Kidney (tissue), 2 donors: ENCODE data around the gene P2RY8.

- PRO-cap, result no peak
- RRBS, result no CpG with 5 or more reads among the region's 24 CpGs
Observed at GRCh38 chrX:308966-309564, 9.5 kb downstream of the GTPBP6 start.

DNA sequence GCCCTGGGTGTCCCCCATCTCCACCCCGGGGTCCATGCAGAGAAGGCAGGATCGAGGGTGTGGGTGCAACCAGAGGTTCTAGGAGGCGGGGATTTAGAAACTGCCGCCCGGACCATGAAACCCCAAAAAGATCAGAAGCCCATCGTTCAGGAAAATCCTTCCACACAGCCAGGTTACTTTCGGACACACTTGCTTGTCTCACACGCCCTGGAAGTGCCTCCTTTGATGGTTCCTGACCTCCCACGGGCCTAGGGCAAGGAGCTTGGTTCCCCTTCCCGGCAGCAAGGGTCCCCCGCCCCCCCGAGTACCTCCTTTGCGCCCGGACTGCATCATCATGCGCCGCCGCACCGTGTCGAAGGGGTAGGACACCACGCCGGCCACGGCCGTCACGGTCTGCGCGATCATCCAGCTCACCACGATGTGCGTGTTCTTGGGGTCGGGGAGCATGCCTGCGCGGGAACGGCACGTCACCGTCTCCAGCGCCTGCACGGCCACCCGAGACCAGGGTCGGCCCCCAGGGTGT is 4.9 kb downstream of the SLC25A6 start:
- PRO-cap, result no peak
- RRBS, result 97% methylated on average over 17 of the region's 38 CpGs

DNA sequence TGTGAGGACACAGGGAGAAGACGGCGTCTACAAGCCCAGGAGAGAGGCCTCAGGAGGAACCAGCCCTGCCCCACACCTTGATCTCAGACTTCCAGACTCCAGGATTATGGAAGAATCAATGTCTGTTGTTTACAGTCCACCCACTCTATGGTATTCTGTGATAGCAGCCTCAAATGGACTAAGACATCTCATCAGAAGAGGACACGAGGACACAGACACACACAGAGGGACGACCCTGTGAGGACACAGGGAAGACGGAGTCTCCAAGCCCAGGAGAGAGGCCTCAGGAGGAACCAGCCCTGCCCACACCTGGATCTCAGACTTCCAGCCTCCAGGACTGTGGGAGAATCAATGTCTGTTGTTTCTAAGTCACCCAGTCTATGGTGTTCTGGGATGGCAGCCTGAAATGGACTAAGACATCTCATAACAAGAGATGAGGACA is 3.7 kb downstream of the SLC25A6 start:
- PRO-cap, result no peak
- RRBS, result no CpG with 5 or more reads among the region's 5 CpGs

DNA sequence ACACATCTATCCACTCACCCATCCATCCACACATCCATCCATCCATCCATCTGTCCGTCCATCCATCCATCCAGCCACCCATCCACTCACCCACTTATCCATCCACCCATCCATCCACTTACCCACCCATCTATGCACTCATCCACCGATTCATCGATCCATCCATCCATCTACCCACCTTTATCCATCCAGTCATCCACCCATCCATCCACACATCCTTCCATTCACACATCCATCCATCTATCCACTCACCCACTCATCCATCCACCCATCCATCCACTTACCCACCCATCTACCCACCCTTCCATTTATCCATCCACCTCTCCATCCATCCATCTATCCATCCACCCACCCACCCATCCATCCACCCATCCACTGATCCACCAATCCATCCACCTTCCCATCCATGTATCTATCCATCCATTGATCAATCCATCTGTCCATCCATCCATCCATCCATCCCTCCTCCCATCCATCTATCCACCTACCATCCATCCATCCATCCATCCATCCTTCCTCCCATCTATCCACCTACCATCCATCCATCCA is 28.1 kb downstream of the ASMTL start:
- PRO-cap, result no peak
- RRBS, result no CpG with 5 or more reads among the region's 3 CpGs

GRCh38 chrX:1427669-1428320 is 24.9 kb downstream of the ASMTL start:
- PRO-cap, result no peak
- RRBS, result 95% methylated on average over 4 of the region's 40 CpGs

- PRO-cap, result no peak
- RRBS, result 25% methylated on average over 21 of the region's 60 CpGs
Observed at GRCh38 chrX:1464704-1465870, 12.4 kb upstream of the ASMTL start.

DNA sequence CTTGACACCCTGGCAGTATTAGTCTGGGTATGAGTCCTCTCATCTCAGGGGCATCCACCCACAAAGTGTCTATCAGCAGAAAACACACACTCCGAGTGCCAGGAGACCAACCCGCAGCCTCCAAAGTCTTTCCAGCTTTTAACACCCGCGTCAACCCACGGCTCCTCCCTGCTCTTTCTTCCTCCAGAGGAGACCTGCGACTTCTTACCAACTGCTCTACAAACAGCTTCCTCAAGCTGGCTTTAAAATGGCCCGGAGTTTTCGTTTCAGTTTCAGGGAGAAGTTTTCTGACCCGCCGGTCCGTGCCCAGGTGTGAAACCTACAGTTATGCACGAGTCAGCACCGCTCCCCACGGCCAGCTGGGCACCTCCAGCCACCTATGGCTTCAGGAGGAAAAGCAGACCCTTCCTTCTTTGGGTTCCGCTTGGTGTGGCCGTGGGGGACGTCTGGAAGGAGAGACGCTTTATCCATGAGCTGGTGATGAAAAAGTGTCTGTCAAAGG is 14.4 kb upstream of the ASMTL start:
- PRO-cap, result unidirectional peak, minus-strand start at position 218 of the sequence
- RRBS, result no CpG with 5 or more reads among the region's 18 CpGs

DNA sequence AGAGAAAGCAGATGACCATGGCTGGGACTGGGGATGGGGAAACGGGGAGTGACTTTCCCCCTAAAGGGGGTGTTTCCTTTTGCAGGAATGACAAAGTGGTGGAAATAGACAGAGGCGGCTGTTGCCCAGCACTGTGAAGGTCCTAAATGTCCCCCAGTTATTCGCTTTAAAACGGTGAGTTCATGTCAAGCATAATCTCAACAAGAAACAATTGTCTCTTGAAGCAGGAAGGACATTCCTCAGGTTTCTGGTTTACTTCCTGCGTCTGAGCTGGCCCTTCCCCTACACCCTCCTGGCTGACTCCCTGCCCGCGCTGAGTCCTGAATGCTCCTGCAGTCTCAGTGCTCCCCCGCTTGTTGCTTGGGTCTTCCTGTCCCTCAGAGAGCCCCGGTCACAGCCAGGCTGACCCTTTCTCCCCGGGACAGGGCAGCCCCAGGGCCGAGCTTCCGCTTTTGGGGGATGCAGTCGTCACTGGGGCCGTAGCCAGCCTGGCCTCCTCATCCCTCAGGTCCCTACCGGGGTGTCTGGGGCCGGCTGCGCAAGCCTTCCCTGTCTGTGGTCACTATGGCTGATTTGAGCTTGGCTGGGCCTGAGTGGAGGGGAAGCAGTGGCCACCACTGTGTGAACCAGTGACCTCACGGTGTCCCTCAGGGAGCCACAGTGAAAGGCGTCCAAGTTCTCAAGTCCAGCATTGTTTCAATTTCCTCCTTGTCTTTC is 34.0 kb upstream of the ASMTL start:
- PRO-cap, result no peak
- RRBS, result 71% methylated on average over 4 of the region's 19 CpGs

- PRO-cap, result no peak
- RRBS, result no CpG with 5 or more reads among the region's 19 CpGs
Observed at GRCh38 chrX:1500751-1501587, 36.0 kb downstream of the P2RY8 start.

- PRO-cap, result no peak
- RRBS, result 85% methylated on average over 14 of the region's 40 CpGs
Observed at GRCh38 chrX:1507310-1508113, 29.5 kb downstream of the P2RY8 start.

DNA sequence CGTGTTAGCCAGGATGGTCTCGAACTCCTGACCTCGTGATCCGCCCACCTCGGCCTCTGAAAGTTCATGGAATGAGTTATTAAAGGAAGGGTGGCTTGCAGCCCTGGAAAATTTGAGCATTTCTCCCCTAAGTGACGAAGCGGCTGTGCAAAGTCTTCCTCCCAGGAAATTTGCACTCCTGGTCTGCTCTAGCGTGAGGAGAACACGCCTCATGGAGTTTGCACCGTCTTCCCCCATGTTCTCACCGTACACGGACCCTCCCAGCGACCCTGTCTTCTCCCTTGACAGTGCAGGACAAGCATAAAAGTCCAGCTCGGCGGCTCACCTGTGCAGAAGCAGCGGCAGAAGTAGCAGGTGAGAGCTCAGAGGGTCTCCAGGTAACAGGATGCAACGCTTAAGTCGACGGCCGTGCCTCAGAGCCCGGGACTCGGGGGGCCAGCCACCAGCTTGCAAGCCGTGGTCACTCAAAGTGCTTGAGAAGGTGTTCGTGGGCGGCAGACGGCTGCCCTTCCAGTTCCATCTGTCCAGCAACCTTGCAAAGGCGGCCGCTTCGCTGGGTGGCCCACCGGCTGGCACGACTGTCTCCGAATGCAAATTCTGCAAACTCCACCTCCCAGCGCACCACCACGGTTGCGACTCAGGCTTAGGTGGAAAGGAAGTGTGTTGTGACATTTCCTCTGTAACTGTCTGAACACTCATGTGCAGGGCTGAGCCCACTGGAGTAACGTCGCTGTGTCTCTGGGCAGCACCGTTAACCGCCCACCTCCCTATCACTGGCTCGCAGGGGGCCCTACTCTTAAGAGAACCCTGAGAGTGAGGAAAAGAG is at the start of gene P2RY8:
Gene P2RY8, minus strand, starts transcription at position 590 of the 826 bp plus-strand sequence.
- PRO-cap, result bidirectional peak, plus-strand start at position 672 of the sequence, minus-strand start at position 590 of the sequence
- RRBS, result 60% methylated on average over 1 of the region's 40 CpGs

- PRO-cap, result no peak
- RRBS, result no CpG with 5 or more reads among the region's 7 CpGs
Observed at GRCh38 chrX:1661025-1661375, 46.1 kb downstream of the ASMT start.

- PRO-cap, result no peak
- RRBS, result no CpG with 5 or more reads among the region's 8 CpGs
Observed at GRCh38 chrX:2318939-2319386, 181.8 kb downstream of the DHRSX start.

GRCh38 chrX:2324900-2325930 is 175.6 kb downstream of the DHRSX start:
- PRO-cap, result bidirectional peak, plus-strand start at chrX:2325409, minus-strand start at chrX:2325185
- RRBS, result no CpG with 5 or more reads among the region's 39 CpGs

DNA sequence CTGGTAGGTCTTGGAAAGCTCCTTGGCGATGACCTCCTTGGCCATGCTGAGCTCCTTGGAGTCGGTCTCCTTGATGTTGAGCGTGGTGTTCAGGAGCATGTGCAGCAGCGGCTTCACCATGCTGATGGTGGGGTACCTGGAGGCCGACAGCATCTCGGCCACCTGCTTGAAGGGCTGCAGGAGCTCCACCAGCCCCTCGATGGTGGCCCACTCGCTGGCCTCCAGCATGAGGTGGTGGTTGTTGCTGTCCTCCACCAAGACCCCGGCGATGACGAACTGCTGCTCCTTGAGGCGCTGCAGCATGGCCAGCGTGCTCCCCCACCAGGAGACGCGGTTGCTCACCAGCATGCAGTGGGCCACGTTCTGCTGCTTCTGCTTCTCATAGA is 11.4 kb downstream of the DHRSX start:
- PRO-cap, result no peak
- RRBS, result no CpG with 5 or more reads among the region's 16 CpGs

DNA sequence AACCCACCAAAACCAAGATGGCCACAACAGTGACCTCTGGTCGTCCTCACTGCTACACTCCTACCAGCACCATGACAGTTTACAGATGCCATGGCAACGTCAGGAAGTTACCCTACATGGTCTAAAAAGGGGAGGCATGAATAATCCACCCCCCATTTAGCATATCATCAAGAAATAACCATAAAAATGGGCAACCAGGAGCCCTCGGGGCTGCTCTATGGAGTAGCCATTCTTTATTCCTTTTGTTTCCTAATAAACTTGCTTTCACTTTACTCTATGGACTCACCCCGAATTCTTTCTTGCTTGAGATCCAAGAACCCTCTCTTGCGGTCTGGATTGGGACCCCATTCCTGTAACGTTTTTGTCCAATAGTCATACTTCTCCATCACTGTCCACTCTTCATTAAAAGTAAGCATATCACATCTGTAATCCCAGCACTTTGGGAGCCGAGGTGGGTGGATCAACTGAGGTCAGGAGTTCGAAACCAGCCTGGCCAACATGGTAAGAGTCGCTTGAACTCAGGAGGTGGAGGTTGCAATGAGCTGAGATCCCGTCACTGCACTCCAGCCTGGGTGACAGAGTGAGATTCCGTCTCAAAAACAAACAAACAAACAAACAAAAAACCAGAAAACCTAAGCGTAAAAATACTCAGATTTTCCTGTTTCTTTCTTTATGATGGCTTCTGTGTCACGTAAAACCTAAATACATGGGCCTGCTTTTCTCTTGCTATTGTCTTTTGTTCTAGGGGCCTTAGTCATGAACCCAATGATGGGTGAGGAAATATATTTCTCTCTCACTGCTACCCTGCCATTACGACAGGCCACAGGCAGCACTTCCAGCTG is 86.2 kb upstream of the CD99 start:
- PRO-cap, result no peak
- RRBS, result no CpG with 5 or more reads among the region's 14 CpGs

DNA sequence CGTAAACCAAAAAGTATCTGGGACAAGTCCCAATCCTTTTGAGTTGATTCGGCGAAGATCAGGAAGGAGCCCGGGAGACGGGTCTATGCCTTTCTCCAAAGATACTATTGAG is 81.5 kb upstream of the CD99 start:
- PRO-cap, result no peak
- RRBS, result no CpG with 5 or more reads among the region's 5 CpGs

GRCh38 chrX:2610829-2611082 is 80.3 kb upstream of the CD99 start:
- PRO-cap, result no peak
- RRBS, result no CpG with 5 or more reads among the region's 4 CpGs

- PRO-cap, result no peak
- RRBS, result no CpG with 5 or more reads among the region's 12 CpGs
Observed at GRCh38 chrX:2654638-2655989, 36.0 kb upstream of the CD99 start.

- PRO-cap, result no peak
- RRBS, result no CpG with 5 or more reads among the region's 16 CpGs
Observed at GRCh38 chrX:2697344-2698347, 6.6 kb downstream of the CD99 start.